Mesenchymal stem cell of the bone marrow (primary cell): ENCODE results near the gene ZNF839.

DNA sequence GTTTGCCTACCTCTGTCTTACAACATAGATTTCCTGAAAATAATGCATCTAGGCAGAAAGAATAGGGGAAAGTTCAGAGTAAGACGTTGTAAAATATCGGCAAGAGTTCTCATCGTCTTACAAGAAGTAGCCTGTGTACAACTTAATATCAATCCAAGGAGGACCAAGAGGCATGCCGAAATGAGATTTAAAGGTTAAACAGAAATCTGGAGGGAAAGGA is 355.9 kb upstream of the PPP2R5C start:
- CAGE, long polyA plus RNA, result no peak

- CAGE, long polyA plus RNA, result no peak
Measured at GRCh38 chr14:101408305-101408636, 353.2 kb upstream of the PPP2R5C start.

DNA sequence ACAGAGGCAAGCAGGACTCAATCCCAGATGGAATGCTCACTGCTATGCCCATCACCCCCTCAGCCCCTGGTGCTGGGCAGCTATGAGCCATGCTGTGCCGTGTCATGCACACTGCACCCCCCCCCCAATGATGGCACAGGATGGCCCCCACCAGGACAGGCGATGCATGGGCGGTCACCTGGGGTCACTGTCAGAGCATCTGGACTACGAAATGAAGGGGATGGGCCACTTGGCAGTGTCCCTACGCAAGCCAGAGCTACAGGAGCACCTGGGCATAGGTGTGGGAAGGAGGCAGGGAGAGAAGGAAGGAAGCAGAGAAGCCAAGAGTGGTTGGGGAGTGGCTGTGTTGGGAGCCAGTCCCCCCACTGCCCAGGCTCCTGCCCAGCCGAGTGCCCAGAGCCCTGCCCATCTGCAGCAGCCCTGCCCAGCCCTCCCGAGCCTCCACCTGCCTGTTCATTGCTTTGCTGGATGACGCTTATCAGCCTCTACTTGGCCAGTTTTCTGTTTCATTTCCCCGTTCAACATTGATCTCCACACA is 285.1 kb upstream of the PPP2R5C start:
- CAGE, long polyA plus RNA, result no peak

DNA sequence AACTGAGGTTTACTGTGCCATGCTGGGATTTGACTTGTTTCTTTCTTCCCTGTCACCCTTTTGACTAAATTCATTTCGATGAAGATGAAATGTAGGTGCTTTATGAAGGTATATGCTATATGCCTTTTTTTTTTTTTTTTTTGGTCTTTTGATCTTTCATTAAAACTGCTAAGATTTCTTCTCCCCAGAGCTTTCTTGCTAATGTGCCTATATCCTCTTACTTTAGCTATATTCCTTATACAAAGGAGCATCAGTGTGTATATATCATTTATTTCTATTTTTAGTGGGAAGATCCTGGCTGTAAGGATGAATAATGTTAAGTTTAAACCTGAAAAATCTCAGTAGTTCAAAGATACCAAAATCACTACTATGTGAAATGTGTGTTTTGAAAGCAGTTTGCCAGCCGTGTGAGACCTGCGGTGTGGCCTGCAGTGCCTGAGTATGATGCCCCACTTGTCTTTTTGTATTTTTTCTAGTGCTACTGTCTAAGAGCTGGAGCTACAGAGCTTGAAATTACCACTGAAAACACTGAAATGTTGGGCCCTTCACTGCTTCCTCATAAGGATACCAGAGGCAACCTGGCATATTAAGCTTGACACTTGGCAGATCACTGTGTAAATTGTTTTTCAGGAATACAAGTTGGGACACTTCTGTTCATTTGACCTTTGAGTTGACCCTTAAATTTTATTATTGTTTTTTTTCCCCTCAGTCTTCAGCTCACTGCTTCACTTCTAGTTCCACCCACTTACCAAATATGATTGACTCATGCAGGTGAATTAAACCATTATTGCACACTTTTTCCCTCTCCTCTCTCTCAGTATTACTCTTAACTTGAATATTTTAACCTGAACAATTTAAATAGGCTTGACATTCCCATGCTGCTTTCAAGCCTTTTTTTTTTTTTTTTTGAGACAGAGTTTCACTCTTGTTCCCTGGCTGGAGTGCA is 3.4 kb downstream of the PPP2R5C start:
- CAGE, long polyA plus RNA, result no peak

GRCh38 chr14:101775373-101776352 is 14.2 kb downstream of the PPP2R5C start:
- CAGE, long polyA plus RNA, result no peak

DNA sequence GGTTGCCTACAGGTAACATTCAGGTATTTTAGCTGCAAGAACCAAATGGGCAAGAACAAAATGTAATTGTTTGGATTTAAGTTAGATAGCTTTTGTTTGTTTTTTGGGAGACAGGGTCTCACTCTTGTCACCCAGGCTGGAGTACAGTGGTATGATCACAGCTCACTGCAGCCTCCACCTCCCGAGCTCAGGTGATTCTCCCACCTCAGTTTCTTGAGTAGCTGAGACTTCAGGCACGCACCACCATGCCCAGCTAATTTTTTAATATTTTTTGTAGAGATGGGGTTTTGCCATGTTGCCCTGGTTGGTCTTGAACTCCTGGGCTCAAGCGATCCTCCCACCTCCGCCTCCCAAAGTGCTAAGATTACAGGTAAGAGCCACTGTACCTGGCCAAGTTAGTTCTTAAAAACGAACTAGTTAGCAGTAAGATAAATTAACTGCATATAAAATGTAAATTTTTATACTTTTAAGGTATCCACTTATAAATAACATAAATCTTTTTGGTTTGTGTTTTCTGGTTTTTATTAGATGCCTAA is 49.8 kb downstream of the PPP2R5C start:
- CAGE, long polyA plus RNA, result no peak

DNA sequence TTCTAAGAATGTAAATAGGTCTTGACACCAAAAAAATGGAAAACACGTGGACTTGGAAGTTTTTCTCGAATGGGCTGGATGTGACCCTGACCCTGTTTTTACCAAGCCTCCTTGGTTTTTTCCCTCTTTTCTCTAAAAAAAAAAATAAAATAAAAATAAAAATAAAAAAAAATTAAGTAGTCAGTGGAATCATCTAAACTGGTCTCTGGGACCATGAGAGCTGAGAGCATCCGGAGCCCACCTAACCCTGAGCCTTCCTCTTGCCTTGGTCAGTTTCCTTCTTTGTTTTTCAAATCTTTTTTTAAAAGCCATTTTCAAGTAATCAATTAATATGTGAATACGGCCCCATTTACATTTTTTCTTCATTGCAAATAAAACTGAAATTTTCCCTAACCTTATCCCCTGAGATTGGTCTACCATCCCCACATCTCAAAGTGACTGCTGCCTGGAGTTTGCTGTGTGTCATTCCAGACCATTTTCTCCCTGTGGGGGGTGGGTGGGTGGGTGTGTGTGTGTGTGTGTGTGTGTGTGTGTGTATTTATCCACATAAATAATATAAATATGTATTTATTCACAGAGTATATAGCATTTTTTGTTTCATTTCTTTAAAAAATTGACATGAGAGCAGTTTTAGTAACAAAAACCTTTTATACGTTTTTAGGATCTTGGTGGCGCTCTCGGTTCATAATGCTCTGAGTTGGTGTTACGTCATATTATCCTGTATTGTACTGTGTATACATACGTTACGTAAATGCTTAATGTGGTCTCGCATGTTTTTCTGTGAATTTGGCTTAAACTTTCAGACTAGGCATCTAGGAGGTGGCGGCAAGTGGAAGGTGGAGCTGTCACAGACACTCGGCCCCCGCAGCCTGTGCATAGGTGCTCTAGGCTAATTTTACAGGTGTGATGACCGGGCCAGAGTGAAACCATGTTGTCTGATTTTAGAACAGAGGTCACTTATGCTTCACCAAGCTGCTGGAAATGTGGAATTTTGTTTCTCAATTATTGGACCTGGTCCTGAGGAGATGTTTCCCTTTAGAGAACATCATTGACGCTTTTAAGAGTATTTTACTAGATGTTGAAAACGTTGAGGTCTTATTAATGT is 59.8 kb downstream of the PPP2R5C start:
- CAGE, long polyA plus RNA, result no peak

DNA sequence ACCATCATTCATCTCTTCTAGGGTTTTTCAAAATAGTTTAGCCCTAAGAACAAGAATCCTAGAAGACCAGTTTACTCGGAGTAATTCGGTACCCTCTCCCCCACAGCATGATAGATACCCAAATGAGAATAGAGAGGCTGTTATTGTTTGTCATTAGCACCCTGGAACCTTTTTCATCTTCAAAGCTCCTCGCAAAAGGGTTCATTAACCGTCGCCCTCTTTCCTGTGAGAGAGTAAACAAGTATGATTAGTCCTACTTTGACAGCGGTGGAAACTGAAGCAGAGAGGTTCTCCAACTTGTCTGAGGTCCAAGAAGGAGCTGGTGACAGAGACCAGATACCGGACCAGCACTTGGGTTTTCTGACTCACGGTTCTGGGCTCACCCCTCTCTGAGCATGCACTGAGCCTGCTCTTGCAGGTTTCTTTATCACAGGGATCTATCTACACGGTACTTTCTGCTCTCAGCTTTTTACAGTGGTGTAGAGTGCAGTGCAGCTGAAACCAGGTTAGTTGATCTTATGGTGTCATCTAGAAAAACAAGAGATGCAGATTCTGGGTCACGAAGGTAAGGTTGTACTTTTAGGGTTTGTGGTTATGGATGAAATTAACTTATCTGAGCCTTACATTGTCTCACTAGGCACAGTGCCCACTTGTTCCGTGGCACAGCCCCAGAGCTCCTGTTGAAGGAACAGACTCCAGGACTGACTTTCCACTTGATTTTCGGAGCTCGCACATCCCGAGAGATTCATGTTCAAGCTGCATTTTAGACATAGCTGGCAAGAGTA is 62.1 kb downstream of the PPP2R5C start:
- CAGE, long polyA plus RNA, result no peak

- CAGE, long polyA plus RNA, result no peak
Measured at GRCh38 chr14:101832207-101832925, 70.9 kb downstream of the PPP2R5C start.

GRCh38 chr14:101837944-101838361 is 76.4 kb downstream of the PPP2R5C start:
- CAGE, long polyA plus RNA, result no peak

- CAGE, long polyA plus RNA, result no peak
Measured at GRCh38 chr14:101858749-101859256, 97.3 kb downstream of the PPP2R5C start.

- CAGE, long polyA plus RNA, result no peak
Measured at GRCh38 chr14:101958321-101958607, 6.1 kb upstream of the DYNC1H1 start.

DNA sequence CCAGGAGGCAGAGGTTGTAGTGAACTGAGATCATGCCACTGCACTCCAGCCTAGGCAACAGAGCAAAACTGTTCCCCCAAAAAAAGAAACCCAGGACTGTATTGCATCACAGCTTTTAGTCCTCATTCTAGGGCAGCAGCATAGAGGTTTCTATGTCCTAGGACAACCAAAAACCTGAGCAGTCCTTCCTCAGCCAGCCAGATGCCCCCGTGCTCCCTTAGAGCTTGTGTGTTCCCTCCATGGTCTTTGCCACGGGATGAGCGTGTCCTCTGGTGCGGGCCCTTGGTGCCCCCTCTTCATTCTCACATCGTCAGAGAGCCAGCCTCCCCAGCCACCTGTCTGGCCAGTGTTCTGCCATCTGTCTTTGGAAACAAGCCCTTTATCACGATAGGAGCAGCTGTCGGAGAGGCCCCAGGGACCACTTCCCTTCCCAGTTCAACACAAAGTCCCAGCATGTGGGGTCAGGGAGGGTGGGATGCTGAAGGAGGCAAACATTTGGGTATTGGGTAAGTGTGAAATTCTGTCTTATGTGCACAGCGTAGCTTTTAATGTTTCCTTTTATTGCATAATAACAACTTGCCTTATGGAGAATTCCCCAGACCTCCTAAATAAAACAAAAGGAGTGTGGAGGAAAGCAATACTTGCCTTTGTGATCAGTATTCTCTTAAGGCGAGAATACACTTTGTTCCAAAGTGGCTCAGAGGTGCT is 44.5 kb downstream of the DYNC1H1 start:
- CAGE, long polyA plus RNA, result no peak

GRCh38 chr14:102063508-102063998 is 23.3 kb downstream of the HSP90AA1 start:
- CAGE, long polyA plus RNA, result no peak

GRCh38 chr14:102084247-102084584 is 2.6 kb downstream of the HSP90AA1 start:
- CAGE, long polyA plus RNA, result no peak

- CAGE, long polyA plus RNA, result no peak
Measured at GRCh38 chr14:102234422-102235112, 70.4 kb downstream of the MOK start.

- CAGE, long polyA plus RNA, result no peak
Measured at GRCh38 chr14:102304302-102304705, 660 bp downstream of the MOK start.

- CAGE, long polyA plus RNA, result no peak
Measured at GRCh38 chr14:102313978-102314830, 5.3 kb upstream of the ZNF839 start.

DNA sequence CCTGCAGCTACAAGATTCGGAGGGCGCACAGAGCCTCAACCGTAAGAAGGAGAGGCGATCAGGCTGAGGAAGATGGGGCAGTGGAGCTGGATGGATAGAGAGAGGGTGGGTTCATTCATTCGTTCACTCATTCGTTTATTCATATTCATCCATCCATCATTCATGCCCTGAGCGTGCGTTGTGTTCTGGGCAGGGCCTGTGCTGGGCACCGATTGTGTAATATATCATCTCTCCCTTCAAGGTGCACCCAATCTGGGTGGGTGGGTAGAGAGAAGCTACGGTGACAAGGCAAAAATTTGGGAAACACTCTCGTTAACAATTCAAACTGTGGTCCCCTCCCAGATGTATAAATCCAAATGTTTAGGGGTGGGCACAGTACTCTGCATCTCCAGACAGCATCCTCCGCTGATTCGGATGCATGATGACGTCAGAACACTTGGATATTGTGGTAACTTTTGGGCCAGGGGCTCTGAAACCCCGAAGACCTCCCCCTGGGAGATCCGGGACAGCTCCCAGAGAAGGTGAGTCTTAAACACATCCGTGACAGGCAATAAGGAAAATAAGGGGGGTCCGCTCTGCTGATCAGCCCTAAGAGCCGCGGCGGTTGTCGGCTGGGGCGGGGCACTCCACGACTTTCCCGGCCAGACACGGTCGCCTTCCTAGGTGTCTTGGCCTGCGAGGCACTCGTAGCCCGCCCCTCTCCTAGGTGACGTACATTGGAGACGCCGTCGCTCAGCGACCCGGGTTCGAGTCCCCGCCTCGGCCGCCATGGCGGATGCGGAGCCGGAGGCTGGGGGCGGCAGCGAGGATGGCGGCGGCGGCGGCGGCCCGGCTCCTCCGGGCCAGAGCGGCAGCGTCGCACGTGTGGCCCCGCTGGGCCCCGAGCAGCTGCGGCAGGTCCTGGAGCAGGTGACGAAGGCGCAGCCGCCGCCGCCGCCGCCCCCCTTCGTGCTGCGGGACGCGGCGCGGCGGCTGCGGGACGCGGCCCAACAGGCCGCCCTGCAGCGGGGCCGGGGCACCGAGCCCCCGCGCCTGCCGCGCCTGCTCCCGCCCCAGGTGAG is at the start of gene ZNF839:
TSS of gene ZNF839 (plus strand) at position 749 of the 1,061 bp plus-strand sequence.
- CAGE, long polyA plus RNA, result no peak

- CAGE, long polyA plus RNA, result no peak
Measured at GRCh38 chr14:102365296-102365704, 2.6 kb downstream of the TECPR2 start.